Measurements from ENCODE around the gene EFHC2.

DNA sequence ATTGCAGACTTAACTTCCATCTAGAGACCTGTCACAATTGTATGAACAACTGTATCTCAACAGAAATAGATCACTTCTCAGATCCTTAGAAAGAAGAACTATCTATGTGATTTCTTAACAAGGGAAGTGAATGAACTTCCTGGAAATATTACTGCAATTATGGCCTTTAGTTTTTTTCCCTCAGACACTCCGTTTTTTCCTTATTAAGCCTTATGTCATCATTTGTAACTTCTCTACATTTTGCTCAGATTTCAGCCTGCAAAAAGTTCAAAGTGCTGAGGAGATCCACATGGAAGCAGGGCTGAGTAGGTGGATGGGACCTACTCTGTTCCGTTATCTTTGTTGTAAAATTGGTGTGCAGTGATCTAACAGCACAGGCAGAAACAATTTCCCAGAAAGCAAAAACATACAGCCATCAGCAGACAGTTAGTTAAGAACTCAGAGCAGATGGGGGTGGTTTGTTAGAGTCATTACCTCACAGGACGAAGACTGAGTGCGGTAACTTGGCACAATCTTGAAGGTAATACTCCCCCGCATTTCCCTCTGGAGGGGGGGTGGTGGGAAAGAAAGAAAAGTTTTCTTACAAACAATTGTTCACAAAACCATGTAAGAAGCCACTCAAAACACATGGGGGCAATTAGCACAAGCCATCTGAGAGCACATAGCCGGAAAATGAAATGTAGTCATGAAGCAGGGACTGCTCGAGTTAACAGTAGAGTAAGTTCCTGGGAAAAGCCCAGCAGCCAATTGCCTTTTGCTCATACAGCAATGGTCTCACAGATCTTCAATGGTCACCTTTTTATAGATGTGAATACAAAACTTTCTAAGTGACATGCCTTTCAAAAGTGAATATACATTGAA lies 112.4 kb downstream of the NYX start:
- PRO-cap = no peak
- RAMPAGE, long total RNA = no peak
- RRBS = no CpG with 5 or more reads among the region's 7 CpGs

DNA sequence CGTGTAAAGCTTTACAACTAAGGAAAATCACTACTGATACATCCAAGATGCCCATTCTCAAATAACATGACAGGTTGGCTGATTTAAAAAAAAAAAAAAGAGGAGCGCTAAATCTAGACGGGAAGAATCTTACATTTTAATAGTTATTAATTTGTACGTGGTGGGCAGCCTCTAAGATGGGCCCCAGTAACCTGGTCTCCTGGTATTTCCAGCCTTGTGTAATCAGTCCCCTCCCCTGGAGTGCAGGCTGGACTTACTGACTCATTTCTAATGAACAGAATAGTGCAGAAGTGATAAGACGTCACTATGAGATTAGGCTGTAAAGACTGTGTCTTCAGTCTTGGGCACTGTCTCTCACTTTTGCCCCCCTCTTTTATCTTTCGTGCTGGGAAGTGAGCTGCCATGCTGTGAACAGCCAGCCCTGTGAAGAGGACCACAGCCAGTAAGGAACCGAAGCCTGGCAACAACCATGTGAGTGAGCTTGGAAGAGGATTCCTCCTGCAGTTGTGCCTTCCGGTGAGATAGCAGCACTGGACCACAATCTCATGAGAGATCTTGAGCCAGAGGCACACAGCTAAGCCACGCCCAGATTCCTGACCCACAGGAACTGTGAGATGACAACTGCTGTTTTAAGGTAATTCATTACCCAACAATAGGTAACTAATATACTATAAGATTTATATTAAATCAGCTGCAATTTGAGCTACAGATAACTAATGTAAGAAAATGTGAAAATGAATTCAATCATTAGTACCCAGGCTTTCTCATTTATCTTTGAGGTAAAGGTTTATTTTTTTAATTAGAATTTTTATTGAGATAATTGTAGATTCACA lies 67.5 kb upstream of the GPR34 start:
- PRO-cap = no peak
- RAMPAGE, long total RNA = no peak
- RRBS = no CpG with 5 or more reads among the region's 9 CpGs

DNA sequence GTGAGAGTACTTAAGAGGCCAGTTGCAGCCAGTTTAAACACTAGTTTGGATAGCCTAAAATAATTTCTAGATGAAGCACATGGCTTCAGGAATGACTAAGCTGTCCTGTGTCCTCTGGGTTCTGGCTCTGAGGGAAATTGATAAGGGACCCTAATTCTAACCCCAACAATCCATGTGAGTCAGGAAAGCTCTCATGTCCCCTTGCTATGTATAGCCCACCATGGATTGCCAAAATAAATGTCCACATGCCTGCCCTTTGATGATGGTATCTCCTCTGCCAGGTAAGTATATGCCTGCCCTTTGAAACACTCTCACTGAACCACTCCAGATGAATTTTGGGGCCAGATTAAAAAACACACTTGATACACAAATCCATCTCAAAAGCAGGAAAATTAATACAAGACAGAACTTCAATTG lies 3.4 kb upstream of the GPR82 start:
- PRO-cap = unidirectional peak, minus-strand start at position 289 of the sequence
- RAMPAGE, long total RNA = no peak

DNA sequence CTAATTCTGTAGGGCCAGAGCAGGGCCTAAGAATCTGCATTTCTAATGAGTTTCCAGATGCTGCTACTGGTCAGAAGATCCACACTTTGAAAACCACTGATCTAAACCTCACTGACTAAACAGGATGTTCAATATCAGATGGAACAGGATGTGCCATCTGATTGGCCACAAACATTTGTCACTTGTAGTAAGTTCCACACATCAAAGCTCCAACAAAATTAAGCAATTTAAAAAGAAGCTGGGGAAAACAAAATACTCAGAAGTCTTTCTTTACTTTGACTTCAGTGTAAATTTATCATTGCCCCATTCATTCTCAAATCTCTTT lies 14.3 kb downstream of the CASK start:
- PRO-cap = no peak
- RAMPAGE, long total RNA = no peak

- PRO-cap = no peak
- RAMPAGE, long total RNA = no peak
- RRBS = no CpG with 5 or more reads among the region's 5 CpGs
Measured at GRCh38 chrX:41946104-41946488, 22.7 kb upstream of the CASK start.

- PRO-cap = no peak
- RAMPAGE, long total RNA = no peak
- RRBS = no CpG with 5 or more reads among the region's 5 CpGs
Measured at GRCh38 chrX:43589730-43590702, 66.1 kb upstream of the MAOA start.

DNA sequence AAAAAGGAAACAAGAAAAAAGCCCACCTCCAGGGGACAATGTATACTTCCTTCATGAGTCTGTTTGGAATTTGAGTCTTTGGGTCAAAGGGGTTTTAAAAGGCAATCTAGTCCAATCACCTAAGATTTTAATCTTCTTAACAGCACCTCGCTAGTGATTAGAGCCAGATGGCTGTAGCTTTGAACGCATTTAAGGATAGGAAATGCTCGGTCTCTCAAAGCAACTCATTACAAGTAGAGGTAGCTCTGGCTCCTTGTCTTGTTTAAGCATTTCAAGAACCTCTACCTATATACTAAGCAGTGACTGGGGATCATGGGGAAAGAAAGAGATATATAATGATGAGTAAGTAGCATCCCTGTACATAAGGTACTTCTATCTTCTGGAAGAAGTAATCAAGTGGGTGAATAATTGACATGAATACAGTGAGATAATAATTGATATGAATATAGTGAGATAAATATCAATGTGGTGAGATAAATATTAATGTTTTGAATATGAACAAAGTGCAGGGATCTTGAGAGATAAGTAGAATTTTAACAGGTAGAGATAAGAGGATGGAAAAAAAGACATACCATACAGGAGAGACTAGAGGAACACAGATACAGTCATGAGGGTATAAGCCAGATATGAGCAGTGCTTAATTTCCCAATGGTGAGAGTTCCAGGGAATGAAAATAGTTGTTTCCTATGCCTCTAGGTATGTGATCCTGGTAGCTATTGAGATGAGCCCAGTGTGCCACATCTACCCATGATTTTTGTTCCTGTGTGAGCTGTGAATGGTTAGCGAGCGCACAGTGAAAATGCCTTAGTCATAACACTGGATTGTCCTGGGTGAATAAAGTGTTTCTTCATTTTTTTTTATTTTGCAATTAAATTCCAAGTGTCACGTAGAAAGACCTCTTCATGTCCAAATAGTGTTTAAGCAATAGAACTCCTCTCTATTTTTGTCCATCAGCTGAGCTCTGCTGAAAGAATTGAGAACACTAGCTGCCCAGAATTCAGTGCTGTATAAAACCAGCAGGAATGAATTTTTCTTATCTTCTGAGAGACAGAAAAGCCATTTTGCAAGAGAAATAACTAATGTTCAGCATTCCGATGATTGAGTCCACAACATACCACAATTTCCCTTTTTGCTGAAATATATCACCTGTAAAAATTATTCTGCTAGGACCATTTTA lies 5.2 kb downstream of the MAOA start:
- PRO-cap = no peak
- RAMPAGE, long total RNA = no peak
- RRBS = no CpG with 5 or more reads among the region's 7 CpGs

- PRO-cap = no peak
- RAMPAGE, long total RNA = no peak
- RRBS = 29% methylated on average over 3 of the region's 20 CpGs
Measured at GRCh38 chrX:43972152-43973183, 722 bp downstream of the NDP start.

DNA sequence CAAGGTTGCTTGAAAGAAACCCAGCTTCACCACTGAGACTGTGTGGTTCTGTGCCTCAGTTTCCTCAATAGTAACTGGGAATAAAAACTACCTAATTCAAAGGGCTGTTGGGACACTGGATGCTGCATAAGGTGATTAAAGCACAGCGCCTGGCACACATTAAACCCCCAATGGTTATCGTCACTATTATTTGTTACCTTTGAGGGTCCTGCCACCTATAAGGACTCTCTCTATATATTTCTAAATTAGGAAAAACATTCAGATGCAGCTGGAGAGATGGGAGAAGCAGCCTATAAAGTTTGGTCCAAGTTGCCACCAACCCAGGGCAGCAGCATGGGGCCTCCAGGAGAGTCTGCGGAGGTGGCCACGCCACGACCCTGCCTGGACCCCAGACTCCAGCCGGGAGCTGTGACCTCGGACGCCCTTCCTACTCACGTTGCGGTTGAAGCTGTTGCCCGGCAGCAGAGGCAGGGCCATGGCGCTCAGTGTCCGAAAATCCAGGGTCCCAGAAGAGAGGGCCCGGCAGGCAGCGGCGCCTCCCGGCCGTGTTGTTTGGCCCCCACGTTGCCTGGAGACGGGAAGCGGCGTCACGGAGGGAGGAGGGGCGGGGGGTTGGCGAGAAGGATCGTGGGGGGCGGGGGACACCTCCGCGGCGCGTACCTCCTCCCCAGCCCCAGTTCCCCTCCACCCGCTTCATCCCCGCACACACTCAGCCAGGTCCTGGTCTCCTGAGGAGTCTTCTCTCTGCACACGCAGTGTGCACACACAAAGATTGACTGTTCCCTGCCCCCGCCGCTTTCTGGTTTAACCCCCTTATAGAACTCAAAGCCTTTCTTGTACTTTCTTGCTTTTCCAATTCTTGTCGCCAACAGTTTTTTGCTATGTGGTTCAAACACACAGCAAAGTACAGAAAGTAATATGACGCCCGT lies at the start of gene EFHC2:
Gene EFHC2, minus strand, starts transcription at position 561 of the 929 bp plus-strand sequence.
- PRO-cap = no peak
- RAMPAGE, long total RNA = no peak
- RRBS = 6% methylated on average over 9 of the region's 39 CpGs

DNA sequence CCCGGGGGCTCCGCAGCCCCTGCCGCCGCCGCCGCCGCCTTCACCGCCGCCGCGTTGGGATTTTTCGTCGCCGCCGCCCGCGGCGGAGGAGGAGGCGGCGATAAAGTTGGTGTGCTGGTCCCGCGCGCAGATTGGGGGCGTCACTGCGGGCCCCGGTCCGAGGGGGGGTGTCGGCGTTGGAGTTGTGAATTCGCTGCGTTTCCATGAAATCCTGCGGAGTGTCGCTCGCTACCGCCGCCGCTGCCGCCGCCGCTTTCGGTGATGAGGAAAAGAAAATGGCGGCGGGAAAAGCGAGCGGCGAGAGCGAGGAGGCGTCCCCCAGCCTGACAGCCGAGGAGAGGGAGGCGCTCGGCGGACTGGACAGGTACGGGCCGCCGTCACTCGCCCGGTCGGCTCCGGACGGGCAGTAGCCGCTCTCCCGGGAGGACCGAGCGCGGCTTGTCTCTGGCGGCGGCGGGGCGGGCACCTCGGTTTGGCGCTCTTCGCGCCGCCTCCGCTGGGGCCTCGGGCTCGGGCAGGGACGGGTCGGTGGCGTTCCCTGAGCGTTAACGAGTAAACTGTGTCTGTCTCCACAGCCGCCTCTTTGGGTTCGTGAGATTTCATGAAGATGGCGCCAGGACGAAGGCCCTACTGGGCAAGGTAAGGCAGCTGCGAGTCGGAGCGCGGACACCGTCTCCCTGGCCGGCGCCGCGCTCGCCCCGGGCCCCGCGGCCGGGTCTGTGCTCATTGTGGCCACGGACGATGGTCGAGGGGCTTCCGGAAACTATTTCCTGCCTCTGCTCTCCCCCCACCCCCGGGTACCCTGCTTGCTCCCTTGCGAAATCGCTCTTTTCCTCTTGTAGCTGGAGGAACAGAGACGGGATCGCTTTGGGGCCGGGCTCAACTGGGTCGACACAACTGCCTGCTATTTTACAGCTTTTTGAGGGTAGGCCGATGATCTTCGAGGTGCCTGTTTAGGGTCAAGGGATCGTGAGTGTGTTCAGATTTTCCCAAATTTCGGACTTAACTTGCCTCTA lies 669 bp downstream of the KDM6A start:
- PRO-cap = bidirectional peak, plus-strand start at position 268 of the sequence, minus-strand start at position 260 of the sequence
- RAMPAGE, long total RNA = no peak
- RRBS = 1% methylated on average over 12 of the region's 115 CpGs

DNA sequence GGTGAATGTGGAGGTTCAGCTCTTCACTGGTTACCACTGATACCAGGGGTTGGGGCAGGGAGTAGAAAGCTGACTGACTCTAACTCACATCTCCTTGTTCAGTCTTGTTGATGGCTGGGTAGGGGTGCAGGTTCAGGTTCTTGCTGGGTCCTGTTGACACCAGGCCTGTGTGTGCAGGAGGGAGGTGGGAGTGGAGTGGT lies 25.3 kb downstream of the KDM6A start:
- PRO-cap = no peak
- RAMPAGE, long total RNA = no peak

DNA sequence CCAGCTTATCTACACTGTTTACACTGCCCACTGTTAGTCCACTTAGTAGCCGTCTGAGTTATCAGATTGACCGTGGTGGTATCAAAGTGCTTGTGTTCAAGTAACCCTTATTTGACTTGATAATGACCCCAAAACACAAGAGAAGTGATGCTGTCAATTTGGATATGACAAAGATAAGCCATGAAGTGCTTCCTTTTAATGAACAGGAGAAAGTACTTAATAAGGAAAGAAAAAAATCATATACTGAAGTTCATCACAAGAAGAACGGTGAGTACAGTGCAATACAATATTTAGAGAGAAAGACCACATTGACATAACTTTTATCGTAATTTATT lies 42.7 kb downstream of the KDM6A start:
- PRO-cap = no peak
- RAMPAGE, long total RNA = no peak
- RRBS = no CpG with 5 or more reads among the region's 4 CpGs

DNA sequence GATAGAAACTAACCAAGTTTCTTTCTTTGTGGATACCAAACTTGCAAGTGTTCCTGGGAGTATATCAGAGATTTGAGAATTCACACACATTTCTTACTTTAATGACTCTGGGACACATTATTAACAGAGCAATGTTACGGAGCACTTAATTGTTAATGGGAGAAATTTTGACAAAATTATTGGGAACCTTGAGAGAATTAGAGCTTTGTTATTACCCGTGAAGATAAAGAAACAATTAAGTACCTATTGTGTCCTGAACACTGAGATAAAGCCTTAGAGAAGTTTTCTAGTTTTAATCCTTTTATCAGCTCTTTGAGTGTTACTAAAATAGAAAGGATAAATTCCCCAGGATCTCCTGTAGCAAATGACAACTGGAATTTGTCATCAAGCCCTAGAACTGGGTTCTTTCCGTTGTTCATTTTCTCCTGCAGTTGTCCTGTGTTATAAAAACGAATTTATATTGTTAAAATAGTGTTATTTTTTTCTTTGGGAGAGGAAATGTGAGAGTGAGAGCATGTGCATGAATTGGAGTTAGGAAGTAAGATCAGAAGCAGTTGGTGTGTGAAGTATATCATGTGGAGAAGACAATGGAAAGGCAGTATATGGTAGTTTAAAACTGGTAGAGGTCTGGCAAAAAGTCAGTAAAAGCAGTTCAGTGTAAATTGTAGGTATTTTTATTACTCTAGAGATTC lies 87.3 kb downstream of the KDM6A start:
- PRO-cap = no peak
- RAMPAGE, long total RNA = no peak
- RRBS = no CpG with 5 or more reads among the region's 4 CpGs

DNA sequence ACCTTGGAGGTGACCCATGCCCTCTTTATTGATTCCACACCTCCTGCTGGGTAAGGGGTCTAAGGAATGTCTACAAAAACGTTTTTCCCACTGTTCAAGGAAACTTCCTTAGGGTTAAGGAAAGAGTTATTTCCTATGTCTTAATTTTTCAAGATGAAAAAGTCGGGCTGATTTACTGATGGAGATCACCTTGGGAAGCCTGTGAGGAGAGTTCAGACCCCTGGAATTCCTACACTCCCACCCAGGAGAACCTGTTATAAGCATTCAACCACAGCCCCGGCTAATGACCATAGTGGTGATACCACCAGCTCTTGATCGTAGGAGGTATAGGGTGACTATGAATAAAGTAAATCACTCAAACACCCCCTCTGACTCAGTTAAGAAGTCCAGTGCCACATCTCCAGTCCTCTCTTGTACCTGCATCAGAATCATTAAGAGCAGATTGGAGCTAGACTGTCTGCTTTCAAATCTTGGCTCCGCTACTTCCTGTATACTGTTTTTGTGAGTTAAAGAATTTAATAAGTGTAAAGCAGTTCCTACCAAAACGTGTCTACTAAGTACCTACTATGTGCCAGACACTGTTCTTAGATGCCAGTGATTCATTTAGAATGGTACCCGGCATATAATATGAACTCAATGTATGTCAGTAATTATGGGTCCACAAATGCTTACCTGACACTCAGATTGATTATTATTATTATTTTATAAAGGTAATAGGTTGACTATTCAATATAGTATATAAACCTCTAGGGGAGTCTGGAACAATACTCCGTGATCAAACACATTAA lies 565.1 kb upstream of the DIPK2B start:
- PRO-cap = no peak
- RAMPAGE, long total RNA = no peak
- RRBS = no CpG with 5 or more reads among the region's 8 CpGs

DNA sequence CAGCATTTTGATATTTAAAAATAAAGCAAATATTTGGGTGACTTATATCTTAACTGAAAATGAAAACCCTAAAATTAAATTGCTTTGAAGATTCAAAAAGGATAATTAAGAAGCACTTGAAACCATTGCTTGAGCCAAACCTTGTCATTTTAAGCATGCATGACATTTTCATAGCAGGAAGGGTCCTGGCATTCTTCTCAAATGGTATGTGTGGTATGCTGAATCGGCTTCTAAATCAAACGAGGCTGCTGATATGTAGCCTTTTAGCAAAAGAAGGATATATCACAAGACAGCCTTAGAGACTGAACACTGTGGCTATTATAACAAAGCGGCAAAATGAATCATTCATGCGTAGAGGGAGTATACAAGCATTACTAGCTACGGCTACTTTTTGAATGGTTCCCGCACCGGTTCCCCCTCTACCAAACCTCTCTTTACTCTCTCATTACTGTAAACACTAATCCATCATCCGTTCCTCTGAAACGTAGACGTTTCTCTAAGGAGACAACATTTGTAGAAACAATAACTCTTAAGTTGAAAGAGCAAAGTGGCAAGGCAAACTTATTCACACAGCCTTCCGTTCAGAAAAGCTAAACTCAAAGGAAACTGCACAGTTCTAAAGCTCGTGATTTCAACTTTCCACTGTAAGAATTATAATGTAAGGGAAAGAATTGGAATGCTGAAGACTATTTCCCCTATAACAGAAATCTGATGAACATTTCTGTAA lies 607.4 kb upstream of the DIPK2B start:
- PRO-cap = no peak
- RAMPAGE, long total RNA = no peak
- RRBS = no CpG with 5 or more reads among the region's 12 CpGs

DNA sequence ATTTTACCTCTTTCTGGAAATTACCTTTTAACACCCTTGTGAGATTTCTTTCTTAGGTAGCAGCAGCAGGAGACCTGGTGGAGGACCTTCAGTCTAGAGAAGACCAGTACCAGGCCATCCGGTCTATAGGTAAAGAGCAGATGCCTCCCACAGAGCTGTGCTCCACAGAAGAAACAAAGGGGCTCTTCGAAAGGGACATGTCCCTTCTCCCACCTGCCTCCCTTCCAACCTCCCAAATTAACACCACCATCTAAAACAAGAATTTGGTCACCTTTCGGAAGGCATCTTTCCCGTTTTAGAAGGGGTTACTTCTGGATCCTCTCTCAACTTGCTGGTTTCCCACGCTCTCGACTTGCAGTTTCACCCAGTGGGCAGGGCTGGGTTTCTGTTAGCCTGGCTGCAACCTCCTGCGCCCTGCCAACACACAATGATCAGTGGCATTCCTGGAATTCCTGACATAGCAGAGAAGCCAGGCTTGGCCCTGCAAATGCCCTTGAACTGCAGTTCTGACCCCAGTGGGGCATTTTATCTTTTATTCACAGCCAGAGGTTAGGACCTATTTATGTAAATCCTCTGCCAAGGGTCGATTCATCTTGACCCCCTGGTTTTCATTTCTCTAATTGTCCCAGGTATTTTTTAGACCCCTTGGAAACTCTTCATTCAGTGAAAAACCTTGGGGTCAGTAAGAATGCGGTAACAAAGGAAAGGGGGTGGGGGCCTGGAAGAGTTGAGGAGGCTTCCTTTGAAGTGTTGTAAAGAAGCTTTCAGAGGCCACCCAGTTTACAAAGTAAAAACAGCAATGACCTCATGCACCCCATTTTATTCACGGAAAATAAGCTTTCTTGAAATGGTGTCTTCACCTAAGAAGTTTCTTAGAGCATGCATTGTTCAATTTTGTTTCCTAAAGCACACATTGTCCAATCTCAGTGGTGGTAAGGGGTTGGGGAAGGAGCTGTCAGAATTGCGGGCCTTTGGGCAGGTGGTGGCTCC lies 119.5 kb upstream of the KRBOX4 start:
- PRO-cap = no peak
- RAMPAGE, long total RNA = no peak
- RRBS = no CpG with 5 or more reads among the region's 11 CpGs

GRCh38 chrX:46371127-46371354 lies 76.1 kb upstream of the KRBOX4 start:
- PRO-cap = no peak
- RAMPAGE, long total RNA = no peak
- RRBS = no CpG with 5 or more reads among the region's 8 CpGs

- PRO-cap = no peak
- RAMPAGE, long total RNA = no peak
- RRBS = no CpG with 5 or more reads among the region's 3 CpGs
Measured at GRCh38 chrX:46628049-46628373, 54.4 kb downstream of the CHST7 start.

DNA sequence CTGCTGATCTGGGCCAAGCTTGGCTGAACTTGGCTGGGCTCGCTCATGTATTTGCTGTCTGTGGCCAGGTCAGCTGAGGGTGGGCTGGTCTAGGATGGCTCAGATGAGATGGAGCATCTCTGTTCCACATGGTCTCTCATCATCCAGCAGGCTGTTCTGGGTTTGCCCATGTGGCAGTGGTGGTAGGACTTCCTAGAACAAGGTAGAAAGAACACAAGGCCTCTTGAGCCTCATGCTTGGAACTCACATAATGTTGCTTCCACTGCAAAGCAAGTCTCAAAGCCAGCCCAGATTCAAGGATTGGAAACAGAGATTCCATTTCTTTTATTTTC lies 16.4 kb upstream of the SLC9A7 start:
- PRO-cap = no peak
- RAMPAGE, long total RNA = no peak
- RRBS = no CpG with 5 or more reads among the region's 1 CpG

DNA sequence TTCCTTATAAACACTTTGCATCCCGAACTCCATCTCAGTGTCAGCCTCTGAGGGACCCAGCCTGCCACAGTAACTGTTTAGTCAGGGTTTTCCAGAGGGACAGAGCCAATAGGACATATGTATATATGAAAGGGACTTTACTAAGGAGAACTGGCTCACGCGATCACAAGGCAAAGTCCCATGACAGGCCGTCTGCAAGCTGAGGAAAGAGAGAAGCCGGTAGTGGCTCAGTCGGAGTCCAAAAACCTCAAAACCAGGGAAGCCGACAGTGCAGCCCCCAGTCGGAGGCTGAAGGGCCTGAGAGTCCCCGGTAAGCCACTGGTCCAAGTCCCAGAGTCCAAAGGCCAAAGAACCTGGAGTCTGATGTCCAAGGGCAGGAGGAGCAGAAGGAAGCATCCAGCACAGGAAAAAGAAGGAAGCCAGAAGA lies 21.6 kb upstream of the SLC9A7 start:
- PRO-cap = no peak
- RAMPAGE, long total RNA = no peak
- RRBS = 80% methylated on average over 4 of the region's 9 CpGs